Peyer's patch (tissue), 4 donors: Measurements from ENCODE around the genes PTPMT1, OR4B1 and OR4A16.

DNA sequence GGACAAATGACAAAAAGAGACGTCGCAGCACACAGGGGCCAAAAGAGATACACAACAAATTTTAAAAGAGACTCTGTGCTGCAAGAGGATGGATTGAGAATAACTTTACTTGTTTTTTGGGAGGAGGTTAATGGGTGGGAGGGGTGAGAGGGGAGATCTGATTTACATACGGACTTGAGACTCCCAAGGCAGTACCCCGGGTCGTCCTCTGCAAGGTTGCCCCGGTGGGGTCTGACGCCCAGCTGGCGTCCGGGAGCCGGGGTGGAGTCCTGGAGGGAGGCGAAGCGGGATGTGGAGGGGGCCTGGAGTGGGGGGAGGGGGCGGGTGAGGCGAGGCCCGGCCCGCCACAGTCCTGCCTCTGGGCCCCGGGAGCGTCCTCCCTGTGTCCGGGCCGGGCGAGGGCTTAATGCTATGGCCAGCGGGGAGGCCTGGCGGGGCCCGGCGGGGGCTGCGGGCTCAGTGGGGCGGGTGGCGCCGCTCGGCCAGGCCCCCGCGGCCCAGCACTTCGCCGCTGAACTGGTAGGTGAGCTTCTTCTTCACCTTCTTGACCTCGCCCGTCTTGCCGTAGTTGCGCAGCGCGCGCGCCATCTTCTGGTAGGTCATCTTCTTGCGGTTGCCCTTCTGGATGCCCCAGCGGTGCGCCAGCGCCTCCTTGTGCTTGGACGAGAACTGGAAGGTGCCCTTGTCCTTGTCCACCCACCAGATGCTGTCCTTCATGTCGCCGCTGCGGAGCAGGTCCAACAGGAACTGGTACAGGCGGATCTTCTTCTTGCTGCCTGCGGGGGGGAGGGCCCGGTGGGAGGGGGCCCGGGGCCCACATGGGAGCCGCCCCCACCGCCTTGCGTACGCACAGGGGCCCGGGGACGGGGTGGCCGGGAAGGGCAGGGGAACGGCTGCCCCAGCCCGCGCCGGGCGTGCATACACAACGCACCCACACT is 2.5 kb upstream of the MYBPC3 start:
- PRO-cap: bidirectional peak, plus-strand start at position 661 of the sequence, minus-strand start at position 546 of the sequence
- RAMPAGE, long total RNA, 4 experiments: no peak in any of the 4 experiments

- PRO-cap: no peak
- RAMPAGE, long total RNA, 4 experiments: start-site peak on the minus strand in 1 of 4 experiments, at chr11:47356224-47356400 at its widest, 5 reads per replicate
Measured at GRCh38 chr11:47356309-47357259, 4.1 kb upstream of the MYBPC3 start.

DNA sequence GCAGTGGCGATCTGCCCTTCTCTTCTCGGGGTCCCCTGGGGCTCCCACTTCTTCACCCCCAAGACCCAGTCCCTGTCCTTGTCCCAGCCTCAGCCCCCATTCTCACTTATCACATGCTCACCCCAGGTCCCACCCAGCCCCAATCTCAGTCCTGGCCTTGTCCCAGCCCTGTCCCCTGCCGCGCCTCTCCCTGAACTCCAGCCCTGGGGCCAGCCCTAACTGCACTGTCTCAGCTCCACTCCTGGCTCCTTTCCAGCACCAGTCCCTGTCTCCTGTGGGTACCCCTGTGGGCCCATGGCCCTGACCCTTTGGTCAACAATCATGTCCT is 902 bp downstream of the SPI1 start:
- PRO-cap: no peak
- RAMPAGE, long total RNA, 4 experiments: no peak in any of the 4 experiments

DNA sequence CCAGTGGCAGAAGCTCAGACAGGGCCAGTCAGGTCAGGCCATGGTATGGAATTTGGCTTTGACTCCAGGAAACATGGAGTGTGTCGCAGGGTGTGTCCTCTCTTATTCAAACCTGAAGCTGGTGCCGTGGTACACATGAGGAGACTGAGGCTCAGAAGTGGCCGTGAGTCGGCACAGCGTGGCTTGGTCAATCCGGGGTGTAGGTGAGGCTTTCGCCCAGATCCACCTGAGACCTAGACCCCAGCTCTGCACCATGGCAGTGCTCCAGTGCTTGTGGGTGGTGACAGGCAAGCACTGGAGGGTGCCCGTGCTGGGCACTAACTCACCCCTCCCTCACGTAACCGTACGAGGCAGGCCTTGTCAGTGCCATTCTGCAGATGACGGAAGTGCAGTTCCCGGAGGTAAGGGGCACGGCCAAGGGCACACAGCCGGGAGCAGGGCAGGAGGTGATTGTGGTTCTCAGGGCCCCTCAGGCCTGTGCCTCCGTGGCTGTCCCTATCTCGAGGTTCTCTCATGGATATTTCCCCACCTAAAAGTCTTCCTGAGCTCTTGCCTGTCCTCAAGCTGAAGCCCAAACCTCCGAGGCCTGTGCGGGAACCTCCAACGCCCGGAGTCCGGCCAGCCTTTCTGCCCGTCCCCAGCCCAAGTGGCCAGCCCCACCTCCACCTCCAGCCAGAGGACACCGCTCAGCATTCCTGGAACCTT is 10.7 kb upstream of the SPI1 start:
- PRO-cap: no peak
- RAMPAGE, long total RNA, 4 experiments: no peak in any of the 4 experiments

GRCh38 chr11:47417400-47418606 is 8.4 kb downstream of the PSMC3 start:
- PRO-cap: no peak
- RAMPAGE, long total RNA, 4 experiments: no peak in any of the 4 experiments

GRCh38 chr11:47483289-47483693 is 34.4 kb upstream of the RAPSN start:
- PRO-cap: no peak
- RAMPAGE, long total RNA, 4 experiments: no peak in any of the 4 experiments

DNA sequence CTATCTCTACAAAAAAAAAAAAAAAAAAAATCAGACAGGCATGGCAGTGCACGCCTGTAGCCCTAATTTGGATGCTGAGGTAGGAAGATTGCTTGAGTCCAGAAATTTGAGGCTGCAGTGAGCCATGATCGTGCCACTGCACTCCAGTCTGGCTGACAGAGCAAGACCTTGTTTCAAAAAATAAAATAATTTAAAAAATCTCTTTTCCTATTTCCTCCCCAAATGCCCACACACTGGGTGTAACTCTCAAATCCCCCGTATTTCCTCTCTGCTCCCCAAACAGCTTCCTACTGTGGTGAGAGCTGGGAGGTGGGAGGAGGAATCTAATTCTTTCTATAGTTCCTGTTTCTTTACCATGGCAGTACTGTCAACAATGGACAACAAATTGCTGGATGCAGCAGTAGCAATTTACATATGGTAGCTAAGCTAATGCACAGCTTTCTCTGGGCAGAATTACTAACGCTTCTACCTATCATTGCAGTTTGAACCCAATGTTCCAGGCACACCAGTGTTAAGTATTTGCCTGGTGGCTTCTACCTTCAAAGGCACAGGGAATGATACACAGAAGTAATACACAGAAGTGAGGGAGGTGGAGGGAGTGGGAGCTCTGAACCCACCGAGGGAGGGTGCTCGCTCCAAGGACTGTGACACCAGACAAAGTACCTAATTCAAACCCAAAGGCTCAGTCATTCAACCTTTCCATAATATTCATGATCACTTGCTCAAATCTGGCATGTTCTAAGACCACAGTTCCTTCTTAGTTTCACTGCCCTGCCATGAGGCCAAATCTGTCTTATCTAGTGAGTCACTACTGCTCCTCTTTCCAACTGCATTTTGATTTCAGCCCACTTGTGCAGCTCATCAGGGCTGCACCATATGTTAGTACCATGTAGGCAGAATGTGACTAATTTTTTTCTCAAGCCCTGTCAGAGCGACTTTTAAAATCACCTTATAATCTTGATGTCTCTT is 38.0 kb downstream of the CELF1 start:
- PRO-cap: no peak
- RAMPAGE, long total RNA, 4 experiments: no peak in any of the 4 experiments

DNA sequence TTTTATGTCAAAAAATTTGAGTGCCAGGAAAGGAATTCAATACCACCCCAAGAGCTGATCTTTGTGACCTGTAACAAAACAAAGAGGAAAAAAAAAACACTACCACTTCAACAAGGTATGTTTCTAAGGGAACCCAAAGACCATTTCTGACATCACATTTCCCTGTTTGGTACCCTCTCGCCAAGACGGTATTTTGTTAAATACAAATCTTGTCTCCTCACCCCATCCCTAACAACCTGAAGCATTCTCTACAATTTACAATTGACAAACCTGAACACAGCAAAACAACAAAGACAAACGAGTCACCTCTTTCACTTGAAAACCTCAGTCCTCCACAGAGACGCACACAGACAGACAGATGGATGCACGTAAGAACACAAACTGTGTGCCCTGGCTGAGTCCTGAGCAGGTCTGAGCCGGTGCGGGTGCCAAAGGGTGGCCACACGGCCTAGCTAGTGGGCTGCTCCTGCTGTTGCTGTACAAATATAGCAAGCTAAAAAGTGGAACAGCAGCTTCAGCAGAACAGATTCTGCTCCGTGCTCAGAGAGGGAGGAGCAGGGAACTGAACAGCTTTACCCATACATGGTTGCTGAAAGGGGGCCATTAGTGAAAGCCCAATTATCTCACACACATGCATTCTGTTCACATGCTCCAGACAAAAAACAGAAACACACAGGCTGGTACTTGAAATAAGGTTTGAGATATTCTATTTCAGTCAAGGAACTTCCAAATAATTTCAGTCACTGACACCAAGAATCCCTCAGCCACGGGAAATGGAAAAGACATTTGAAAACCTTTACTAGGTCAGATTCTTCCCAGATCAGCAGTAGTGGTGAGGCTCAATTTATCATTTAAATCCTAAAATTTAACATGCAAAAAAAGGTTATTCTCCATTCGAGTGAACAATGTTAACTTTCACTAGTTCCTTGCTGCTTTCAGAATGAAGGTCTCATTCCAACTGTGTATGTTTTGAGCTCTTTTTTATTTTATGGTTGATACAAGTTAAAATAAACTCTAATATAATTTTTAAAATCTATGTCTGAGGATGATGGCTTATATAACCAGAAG is 28.4 kb downstream of the CELF1 start:
- PRO-cap: no peak
- RAMPAGE, long total RNA, 4 experiments: start-site peak on the minus strand in 1 of 4 experiments, centred at position 434 of the sequence, 6 reads per replicate

DNA sequence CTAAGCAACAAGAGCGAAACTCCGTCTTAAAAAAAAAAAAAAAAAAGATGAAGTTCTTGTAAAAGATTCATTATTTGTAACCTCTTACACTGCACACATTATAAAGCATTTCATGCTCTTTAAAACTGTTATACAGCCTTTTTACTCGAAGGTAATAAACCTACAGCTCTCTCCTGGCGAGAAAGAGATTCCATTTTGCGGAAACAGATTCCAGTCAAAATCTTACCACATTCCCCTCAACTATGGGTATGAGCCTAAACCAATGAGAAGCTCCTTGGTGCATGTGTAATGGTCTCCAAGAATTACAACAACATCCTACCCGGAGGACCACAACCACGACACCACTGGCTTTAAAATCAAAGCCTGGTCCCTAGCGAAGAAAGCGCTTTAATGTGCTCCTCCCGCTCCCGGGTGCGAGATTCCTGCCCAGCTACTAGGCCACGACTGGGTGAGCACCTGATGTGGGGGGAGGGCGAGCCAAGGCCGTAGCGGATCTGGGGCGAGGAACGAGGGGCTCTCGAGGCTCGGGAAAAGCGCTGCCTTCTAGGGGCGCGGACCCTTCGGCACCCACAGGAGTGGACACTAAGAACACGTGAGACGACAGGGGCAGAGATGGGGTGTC is 835 bp downstream of the CELF1 start:
- PRO-cap: no peak
- RAMPAGE, long total RNA, 4 experiments: no peak in any of the 4 experiments

DNA sequence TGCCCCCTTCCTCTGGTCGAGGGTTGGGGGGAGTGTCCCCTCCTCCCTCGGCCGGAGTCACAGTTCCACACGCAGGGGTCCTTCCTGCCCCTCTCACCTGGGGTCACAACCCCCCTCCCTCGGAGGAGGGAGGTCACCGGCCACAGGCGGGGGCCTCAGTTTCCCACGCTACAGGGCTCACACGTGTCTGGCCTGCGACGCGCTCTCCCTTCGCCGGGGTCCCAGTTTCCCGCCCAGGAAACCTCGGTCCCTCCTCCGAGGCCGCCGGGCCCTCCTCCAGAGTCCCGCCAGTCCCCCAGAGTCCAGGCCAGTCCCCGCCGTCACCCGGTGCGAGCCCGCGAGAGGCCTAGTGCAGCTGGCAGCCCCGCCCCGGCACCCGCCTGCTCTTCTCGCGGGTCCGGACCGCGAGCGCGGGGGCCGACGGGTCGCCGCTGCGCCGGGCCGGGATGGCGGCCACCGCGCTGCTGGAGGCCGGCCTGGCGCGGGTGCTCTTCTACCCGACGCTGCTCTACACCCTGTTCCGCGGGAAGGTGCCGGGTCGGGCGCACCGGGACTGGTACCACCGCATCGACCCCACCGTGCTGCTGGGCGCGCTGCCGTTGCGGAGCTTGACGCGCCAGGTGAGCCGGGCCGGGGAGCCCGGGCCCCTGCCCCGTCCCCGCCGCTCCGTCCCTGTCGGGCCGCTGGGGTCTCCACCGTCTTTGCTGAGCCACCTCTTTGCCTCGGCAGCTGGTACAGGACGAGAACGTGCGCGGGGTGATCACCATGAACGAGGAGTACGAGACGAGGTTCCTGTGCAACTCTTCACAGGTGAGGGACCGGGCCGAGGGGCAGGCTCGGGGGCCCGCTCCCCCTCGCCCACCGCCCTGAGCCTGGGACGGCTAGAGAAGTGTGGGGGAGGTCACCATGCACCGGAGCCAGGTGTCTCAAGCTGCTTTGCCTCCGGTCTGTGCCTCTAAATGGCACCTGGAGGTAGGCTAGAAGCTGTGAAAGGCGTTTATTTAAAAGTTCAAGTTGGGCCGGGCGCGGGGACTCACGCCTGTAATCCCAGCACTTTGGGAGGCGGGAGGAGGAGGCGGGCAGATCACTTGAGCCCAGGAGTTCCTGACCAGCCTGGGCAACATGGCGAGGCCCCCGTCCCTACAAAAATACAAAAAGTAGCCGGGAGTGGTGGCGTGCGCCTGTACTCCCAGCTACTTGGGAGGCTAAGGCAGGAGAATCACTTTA is at the start of gene PTPMT1:
Gene PTPMT1 (plus strand): TSS at position 423 of the 1,227 bp plus-strand sequence.
- PRO-cap: bidirectional peak, plus-strand start at position 436 of the sequence, minus-strand start at position 322 of the sequence
- RAMPAGE, long total RNA, 4 experiments: start-site peak on the plus strand in 3 of 4 experiments, centred at positions 425 to 431 of the sequence, 140 to 238 reads per replicate; start-site peak on the minus strand in 3 of 4 experiments, centred at positions 348 to 359 of the sequence, 14 to 54 reads per replicate

DNA sequence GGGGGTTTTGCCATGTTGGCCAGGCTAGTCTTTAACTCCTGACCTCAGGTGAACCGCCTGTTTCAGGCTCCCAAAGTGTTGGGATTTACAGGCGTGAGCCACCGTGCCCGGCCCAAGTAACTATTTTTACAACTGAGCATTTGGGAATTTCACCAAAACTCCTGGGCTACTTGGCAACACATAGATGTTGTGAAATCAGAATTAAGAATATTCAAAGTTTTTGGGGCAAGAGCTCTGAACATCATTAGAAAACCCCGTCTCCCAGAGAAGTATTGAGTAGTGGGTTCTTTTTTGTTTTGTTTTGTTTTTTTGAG is 1.8 kb downstream of the MTCH2 start:
- PRO-cap: no peak
- RAMPAGE, long total RNA, 4 experiments: no peak in any of the 4 experiments

GRCh38 chr11:48135857-48136393 is 80.7 kb upstream of the OR4B1 start:
- PRO-cap: no peak
- RAMPAGE, long total RNA, 4 experiments: no peak in any of the 4 experiments

GRCh38 chr11:48139312-48139995 is 77.2 kb upstream of the OR4B1 start:
- PRO-cap: no peak
- RAMPAGE, long total RNA, 4 experiments: no peak in any of the 4 experiments

DNA sequence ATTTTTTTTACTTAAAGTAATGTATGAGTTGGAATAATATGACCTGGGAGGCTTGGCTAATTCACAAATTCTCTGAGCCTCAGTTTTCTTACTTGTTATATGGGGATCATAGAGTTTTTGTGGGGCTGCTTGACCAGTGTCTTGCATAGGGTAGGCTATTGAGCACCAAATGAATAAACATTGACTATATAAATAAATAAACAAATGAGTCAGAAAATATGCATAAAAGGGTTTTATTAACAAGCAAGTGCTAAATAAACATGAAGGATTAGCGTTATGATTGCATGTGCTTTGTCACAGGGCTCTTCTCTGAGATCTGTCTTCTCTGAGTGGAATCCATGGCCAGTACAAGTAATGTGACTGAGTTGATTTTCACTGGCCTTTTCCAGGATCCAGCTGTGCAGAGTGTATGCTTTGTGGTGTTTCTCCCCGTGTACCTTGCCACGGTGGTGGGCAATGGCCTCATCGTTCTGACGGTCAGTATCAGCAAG is at the start of gene OR4B1:
Gene OR4B1 (plus strand): TSS at position 339 of the 491 bp plus-strand sequence.
- PRO-cap: no peak
- RAMPAGE, long total RNA, 4 experiments: no peak in any of the 4 experiments

- PRO-cap: no peak
- RAMPAGE, long total RNA, 4 experiments: no peak in any of the 4 experiments
Measured at GRCh38 chr11:50169768-50170375, 187.5 kb upstream of the OR4C12 start.

GRCh38 chr11:54537454-54537670 is 66.4 kb downstream of the OR4C46 start:
- PRO-cap: no peak
- RAMPAGE, long total RNA, 4 experiments: no peak in any of the 4 experiments

DNA sequence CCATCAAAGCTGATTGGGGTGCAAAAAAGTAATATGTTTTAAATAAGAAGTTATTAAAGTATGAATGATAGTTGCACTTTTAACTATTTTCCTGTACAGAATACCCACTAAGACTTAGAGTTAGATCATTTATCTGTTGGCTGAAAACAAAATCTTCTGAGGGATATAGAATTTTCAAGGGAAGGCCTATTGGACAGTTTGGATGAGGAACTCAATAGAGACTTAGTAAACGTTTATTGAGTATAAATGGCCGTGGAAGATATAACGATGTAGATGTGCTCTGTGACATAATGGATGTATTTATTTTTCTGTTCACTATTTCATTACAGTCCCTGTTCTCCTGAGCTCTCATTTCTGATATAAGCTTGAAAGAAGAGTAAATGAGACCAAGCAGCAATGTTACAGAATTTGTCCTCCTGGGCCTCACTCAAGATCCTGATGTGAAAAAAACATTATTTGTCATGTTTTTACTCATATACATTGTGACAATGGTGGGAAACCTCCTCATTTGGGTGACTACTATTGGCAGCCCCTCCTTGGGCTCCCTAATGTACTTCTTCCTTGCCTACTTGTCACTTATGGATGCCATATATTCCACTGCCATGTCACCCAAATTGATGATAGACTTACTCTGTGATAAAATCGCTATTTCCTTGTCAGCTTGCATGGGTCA is at the start of gene OR4A16:
Gene OR4A16 (plus strand): TSS at position 381 of the 673 bp plus-strand sequence.
- PRO-cap: no peak
- RAMPAGE, long total RNA, 4 experiments: no peak in any of the 4 experiments

GRCh38 chr11:57124340-57125592 is 57.0 kb upstream of the LRRC55 start:
- PRO-cap: no peak
- RAMPAGE, long total RNA, 4 experiments: no peak in any of the 4 experiments

DNA sequence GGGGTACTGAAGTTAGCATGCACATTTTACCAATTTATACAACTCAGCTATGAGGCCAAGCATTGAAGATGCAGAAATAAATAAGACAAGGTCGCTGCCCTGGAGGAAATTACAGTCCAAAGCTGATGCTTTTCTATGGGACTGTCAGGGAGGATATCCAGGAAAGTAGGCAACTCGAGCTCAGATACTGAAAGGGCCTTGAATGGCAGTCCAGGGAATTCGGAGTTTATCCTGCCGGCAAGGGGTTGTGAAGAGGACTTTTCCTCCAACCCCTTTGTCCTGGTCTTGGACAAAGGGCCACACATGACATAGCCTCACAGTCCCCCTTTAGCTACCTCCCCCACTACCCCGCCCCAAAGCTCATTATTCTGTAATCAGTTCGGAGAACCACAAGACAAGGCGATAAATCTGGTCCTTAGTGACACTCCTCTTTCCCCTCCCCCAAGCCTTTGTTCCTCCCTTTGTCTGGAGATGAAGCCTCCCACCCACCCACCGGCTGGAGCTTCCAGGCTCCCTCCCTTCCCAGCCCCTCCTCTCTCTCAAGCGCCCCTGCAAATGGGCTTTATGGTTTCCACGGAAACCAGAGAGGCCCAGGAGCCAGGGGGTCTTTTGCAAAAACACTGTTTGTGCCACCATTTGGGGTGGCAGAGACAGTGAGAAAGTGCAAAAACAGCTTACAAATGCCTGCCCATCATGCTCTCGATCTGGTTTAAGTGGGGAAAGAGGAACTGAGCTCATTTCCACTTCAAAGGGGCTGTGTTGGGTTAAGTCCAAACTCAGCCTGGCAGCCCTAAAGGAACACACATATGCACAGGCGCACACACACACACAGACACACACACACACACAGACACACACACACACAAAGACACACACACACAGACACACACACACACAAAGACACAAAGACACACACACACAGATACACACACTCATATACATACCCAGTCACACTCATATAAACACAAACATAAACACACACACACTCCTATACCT is 23.7 kb downstream of the APLNR start:
- PRO-cap: no peak
- RAMPAGE, long total RNA, 4 experiments: no peak in any of the 4 experiments

- PRO-cap: no peak
- RAMPAGE, long total RNA, 4 experiments: no peak in any of the 4 experiments
Measured at GRCh38 chr11:57277195-57277652, 40.2 kb upstream of the APLNR start.